Colon Carcinoma Metastatic in the Lung (tissue), 2 donors: ENCODE measurements around a stretch of chr3.

- PRO-cap, 2 experiments = no peak in any of the 2 experiments
These were observed 185.1 kb upstream of the KCNH8 start for GRCh38 chr3:18963221-18963558.

GRCh38 chr3:19146449-19147849, 1.4 kb upstream of the KCNH8 start:
- PRO-cap, 2 experiments = peak in 2 of 2 experiments; most common plus-strand start chr3:19147019 (in 2); most common minus-strand start chr3:19146949 (in 2)

GRCh38 chr3:20049107-20049291, 8.8 kb downstream of the KAT2B start:
- PRO-cap, 2 experiments = no peak in any of the 2 experiments

DNA sequence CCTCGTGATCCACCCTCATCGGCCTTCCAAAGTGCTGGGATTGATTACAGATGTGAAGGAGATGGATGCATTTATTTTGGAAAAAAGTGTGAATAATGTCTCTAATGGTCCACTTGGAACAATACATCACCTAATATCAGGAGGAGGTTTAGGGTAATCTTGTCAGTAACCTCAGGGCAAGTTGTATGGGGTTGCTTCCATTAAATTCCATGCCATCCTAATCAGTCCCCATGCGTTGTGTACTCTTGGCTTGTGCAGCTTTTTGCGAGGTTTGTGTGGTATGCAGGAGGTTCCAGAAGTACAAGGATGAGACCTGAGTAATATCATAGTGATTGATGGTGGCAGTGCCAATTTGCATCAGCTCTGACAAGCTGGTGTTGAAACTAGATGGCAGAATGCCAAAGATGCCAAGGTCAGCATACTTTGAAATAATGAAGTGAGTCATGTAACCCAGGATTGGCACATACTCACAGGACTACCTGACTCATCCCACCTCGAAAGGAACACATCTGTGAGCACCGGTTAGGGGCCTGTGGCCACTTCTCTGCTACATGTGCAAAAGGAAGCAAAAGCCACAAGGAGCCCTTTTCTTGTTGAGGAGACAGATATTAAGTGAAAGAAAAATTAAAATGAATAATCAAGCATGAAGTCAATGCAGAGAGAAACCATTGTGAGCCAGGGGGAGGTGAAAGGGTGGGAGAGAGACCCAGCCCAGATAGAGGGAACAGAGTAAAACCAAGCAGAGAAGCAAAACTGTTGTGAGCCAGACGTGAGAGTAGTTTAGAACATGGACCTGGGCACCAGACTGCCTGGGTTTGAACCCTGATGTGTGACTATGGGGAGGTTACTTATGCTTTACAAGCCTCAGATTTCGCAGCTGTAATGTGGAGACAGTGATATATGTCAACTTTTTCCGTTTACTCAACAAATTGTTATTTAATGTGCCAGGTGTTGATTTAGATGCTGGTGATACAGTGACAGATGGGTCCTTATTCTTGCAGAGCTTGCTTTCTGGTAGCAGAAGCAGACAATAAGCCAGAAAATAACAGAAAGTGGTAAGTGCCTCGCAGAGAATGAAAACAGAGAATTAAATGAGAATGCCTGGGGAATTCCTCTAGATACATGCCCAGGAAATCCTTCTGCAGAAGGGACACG, 14.5 kb downstream of the KAT2B start:
- PRO-cap, 2 experiments = no peak in any of the 2 experiments

DNA sequence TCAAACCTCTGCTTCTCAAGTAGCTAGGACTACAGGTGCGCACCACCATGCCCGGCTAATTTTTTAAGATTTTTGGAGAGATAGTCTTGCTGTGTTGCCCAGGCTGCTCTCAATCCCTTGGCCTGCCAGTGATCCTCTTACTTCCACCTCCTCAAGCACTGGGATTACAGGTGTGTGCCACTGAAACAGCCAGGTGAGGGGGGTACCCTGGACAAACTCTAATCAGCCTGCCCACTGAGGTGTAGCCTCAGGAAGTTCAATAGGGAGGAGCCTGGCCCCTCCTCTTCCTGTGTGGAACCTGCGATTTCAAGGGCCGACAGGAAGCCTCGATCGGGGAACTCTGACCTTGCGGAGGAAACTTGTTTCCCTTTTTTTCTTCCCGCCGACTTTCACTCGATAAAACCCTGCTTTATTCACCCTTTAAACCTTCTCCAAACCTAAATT, 208.5 kb downstream of the ZNF385D start:
- PRO-cap, 2 experiments = no peak in any of the 2 experiments

- PRO-cap, 2 experiments = no peak in any of the 2 experiments
These were observed 34.8 kb upstream of the ZNF385D start for GRCh38 chr3:21785804-21786167.

DNA sequence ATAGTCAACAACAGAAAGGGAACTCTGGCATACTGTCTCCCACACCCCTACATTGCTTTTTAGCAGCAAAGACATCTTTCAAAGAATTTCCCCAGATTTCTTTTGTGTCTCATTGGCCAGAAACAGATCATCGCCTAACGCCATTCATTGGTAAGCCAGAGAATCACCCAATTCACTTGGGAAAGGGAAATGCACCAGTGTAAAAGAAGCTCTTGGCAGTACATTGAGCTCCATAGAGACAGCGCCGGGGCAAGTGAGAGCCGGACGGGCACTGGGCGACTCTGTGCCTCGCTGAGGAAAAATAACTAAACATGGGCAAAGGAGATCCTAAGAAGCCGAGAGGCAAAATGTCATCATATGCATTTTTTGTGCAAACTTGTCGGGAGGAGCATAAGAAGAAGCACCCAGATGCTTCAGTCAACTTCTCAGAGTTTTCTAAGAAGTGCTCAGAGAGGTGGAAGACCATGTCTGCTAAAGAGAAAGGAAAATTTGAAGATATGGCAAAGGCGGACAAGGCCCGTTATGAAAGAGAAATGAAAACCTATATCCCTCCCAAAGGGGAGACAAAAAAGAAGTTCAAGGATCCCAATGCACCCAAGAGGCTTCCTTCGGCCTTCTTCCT, 630.6 kb upstream of the ZNF385D start:
- PRO-cap, 2 experiments = peak in 1 of 2 experiments; most common plus-strand start position 233 of the sequence (in 1)

- PRO-cap, 2 experiments = no peak in any of the 2 experiments
These were observed 587.7 kb upstream of the UBE2E2 start for GRCh38 chr3:22615525-22615817.

DNA sequence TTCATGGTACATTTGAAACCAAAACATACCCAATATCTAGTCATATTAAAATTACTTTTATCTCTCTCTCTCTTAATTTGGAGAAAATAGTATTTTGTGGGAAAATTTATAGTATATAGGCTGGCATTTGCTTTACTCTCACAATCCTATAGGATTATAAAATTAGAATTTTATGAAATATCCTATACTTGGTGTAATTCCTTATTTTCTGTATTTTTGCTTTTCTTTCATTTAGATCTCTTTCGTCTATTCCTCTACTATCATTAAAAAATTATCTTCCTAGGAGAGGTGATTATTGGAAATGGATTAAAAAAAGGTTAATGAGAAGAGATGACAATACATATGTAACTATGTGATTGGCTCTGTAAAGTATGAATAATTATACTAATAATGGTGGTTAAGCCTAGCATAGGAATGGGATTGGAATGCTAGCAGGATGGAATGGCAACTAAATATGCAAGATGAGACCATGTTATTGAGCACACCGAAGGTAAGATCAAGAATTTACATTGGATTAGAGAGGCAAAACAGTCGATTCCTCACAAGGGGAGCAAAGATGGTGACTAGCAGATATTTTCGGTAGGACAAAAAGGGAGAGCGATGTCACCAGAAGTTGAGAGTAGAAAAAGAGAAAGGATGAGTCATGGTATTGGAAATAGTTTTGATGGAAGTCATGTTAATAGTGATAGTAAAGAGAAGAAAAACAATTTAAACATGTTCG, 54.7 kb downstream of the UBE2E2 start:
- PRO-cap, 2 experiments = no peak in any of the 2 experiments

DNA sequence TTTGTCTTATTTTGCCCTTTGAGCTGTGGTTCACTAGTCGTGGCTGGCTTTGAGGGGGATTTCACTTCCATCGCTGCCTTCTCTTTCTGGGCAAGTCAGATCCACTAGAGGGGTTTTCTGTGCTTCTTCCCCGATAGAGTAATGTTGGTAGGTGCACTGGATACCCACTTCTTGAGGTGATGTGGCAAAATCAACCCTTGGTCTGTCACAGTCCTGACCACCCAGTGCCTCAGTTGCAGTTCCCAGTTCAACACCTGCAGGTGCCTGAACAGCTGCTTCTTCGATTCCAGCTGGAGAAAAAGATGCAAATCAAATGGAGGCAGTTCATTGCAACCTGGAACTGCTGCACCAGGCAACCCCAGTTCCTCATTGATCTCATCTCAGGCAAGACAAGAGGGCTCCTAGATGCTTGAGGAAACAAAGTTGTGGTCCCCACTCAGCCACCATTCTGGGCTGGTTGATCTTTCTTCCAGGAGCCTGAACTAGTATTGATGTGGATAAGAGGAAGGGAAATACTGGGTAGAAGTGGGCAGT, 186.6 kb downstream of the UBE2E2 start:
- PRO-cap, 2 experiments = no peak in any of the 2 experiments

GRCh38 chr3:23524416-23524624, 281.4 kb upstream of the UBE2E1 start:
- PRO-cap, 2 experiments = no peak in any of the 2 experiments

DNA sequence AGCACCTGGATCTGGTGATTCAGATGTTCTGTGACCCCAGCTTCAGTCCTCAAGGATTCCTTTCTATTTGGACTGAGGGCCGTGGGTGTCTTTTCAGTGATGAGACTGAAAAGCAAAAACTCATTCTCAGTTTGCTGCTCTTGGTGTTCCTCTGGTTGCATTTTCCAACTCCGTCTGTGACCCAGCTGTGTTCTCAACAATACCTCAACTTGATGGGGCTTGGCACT, 142.6 kb upstream of the UBE2E1 start:
- PRO-cap, 2 experiments = no peak in any of the 2 experiments

DNA sequence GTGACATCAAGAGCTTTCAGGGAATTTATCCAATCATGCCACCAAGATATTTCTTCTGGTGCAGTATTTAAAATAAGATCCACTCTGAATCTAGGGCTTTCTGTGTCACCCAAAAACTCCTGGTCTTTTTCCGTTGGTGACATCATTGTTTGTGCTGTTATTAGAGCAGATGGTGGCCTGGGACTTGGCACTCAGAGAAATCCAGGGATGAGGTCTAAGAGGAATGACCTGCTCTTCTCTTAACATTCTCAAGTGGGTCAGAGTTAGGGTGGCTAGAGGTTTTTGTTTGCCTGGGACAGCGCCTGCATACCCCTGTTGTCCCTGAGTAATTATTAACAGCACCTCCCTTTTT, 56.9 kb upstream of the UBE2E1 start:
- PRO-cap, 2 experiments = no peak in any of the 2 experiments

DNA sequence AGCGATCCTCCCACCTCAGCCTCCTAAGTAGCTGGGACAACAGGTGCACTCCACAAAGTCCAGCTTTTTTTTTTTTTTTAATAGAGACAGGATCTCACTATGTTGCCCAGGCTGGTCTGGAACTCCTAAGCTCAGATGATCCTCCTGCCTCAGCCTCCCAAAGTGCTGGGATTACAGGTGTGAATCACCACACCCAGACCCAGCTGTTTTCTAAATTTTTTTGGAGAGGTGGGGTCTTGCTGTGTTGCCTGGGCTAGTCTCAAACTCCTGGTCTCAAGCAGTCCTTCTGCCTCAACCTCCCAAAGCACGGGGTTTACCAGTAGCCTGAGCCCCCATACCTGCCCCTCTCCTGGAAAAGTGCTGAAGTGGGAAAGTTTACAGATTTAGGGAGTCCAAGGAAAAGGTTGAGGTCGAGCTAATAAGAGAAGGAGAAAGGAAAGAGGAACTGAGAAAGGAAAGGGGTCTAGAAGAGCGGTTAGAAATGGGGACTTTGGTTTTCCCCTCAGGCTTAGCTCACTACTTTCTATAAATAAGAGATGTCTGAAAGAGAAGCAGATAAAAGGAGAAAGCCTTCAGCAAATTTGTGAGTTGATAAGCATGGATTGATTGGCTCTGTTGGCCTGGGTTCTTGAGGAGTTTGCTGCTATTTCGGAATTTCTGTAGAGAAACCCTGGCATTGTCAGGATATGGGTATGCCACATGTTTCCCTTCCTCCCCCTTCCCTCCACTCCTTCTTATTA, 23.7 kb downstream of the UBE2E1 start:
- PRO-cap, 2 experiments = no peak in any of the 2 experiments

- PRO-cap, 2 experiments = peak in 1 of 2 experiments; most common minus-strand start chr3:23917604 (in 1)
These were observed 737 bp downstream of the RPL15 start for GRCh38 chr3:23917345-23918392.

DNA sequence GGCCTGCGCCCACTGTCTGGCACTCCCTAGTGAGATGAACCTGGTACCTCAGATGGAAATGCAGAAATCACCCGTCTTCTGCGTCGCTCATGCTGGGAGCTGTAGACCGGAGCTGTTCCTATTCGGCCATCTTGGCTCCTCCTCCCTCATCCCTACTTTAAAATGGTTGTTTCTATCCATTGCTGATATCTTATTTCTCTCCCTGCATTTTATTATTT, 150.2 kb downstream of the NR1D2 start:
- PRO-cap, 2 experiments = no peak in any of the 2 experiments

DNA sequence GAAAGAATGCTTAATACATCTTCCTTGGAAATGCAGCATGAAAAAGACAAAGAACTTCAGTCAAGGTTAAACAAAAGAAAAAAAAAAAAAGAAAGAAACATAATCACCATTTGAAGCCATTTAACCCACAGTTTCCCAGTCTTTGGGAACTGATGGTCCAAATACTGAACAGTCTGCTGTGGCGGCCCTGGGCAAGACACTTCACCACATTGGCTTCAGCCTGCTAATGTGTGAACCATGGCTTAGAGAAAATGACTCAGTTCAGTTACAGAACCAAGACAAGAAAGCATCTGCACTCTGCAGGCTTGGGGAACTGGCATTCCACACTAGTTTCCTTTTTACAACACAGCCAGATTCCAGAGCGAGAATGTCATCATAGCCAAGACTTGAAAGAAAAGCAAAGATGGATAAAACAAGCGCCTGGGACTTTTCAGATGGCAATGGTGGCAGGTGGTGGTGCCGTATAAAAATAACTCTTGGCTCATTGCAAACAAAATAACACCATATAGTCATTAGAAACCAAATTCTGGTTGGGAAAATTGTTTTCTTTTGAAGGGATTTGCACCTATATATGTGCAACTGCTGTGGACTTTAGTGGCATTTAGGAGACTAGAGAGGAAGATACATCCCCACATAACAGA, 273.8 kb downstream of the THRB start:
- PRO-cap, 2 experiments = no peak in any of the 2 experiments

DNA sequence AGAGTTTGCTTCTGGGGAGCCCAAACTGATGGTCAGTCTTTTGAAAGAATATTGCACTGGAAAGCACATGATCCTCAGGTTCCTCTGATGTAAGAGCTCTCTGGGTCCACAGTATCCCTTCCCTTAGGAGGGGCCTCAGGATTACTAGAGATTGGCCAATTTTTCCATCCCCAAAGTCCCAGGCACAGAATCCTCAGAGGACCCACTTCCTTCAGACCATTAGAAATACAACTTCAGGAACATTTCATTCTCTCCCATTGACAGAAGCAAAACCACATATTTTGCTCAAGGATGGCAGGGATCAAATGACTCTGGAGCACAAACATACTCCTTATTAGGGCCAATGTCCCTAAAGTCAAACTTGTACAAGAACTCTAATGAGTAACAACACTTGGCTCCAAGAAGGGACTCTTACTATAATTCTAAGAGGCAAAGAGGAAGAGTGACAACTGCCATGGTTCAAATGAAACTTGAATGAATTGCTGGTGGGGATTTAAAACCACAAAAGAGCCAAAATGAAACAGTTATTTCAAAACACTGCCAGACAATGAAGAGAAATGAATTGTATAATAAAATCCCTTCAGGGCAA, 14.4 kb downstream of the THRB start:
- PRO-cap, 2 experiments = no peak in any of the 2 experiments

GRCh38 chr3:24493694-24494192, 907 bp downstream of the THRB start:
- PRO-cap, 2 experiments = peak in 1 of 2 experiments; most common minus-strand start chr3:24494128 (in 1)

- PRO-cap, 2 experiments = no peak in any of the 2 experiments
These were observed 36.3 kb upstream of the THRB start for GRCh38 chr3:24531014-24531369.